Metastatic Lung Carcinoma in the Adrenal Gland (tissue), 1 donor: ENCODE measurements around a stretch of chr3.

GRCh38 chr3:63864056-63865049 is 686 bp downstream of the ATXN7 start:
- PRO-cap: bidirectional peak, plus-strand start at chr3:63864181, minus-strand start at chr3:63864100; bidirectional peak, plus-strand start at chr3:63864549, minus-strand start at chr3:63864455

DNA sequence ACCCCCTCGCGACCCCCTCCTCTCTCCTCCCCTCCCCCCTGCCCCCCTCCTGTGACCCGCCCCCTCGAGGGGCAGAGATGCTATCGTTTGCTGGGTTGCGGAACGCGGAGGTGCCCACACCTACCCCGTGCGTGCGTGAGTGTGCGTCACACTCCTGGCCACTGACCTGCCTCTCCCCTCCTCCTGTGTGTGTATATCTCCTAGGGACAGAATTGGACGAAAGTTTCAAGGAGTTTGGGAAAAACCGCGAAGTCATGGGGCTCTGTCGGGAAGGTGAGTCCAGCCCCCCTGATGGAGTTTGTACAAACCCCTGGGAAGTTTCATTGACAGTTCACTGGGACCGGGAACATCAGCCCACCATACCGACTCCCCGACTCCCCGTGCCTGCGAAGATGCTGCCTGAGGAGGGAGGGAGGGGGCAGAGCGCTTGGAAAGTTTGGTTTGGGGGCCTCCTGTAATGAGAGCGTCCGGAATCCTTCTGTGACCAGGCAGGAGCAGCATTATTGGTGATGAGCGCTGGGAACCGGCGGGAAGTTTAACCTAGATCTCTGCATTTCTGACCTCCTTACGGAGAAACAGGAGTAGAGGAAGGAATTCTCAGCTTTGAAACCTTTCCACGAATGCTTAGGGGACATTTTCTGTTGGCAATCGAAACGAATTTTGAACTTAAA is 49.4 kb downstream of the ATXN7 start:
- PRO-cap: bidirectional peak, plus-strand start at position 222 of the sequence, minus-strand start outside the sequence

GRCh38 chr3:63945562-63946198 is 77.6 kb downstream of the PSMD6 start:
- PRO-cap: no peak

DNA sequence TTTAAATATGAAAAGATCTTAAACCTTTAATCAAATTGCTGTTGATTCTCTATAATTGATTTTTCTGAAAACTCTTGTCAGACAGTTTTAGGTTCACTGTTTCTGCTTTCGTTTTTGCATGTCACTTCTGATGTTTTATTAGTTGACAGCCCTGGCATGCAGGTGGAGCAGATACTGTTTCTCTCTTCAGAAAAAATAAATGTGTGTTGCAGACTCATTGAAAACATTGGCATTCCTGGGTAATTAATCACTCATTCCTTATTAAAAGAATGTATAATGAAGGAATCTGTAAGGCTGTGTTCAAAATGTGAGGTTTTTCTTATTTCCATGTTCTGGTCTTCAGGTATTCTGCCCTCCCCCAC is 54.4 kb downstream of the PSMD6 start:
- PRO-cap: no peak

DNA sequence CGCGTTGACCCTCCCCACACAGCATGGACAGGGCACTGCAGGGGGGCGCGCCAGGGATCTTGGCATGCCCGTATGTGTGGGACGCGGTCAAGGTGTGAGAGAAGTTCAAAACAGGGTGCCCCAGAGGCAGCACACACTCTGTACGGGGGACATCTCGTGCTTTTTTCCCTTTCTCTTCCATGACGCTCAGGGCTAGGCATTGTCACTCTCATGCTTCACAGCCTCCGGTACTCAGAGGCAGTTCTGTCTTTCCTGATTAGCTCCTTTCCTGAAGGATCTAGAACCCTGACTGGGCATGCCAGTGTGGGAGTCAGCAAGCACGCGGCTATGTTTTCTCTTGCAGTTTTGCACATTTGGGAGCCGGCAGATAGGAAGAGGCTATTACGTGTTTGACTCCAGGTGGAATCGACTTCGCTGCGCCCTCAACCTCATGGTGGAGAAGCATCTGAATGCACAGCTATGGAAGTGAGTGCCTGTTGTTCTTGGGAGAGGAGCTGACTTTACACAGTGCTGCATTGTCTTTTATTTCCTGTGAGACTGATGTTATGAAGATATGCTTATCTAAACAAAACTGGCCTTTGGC is 32.8 kb downstream of the PSMD6 start:
- PRO-cap: no peak

DNA sequence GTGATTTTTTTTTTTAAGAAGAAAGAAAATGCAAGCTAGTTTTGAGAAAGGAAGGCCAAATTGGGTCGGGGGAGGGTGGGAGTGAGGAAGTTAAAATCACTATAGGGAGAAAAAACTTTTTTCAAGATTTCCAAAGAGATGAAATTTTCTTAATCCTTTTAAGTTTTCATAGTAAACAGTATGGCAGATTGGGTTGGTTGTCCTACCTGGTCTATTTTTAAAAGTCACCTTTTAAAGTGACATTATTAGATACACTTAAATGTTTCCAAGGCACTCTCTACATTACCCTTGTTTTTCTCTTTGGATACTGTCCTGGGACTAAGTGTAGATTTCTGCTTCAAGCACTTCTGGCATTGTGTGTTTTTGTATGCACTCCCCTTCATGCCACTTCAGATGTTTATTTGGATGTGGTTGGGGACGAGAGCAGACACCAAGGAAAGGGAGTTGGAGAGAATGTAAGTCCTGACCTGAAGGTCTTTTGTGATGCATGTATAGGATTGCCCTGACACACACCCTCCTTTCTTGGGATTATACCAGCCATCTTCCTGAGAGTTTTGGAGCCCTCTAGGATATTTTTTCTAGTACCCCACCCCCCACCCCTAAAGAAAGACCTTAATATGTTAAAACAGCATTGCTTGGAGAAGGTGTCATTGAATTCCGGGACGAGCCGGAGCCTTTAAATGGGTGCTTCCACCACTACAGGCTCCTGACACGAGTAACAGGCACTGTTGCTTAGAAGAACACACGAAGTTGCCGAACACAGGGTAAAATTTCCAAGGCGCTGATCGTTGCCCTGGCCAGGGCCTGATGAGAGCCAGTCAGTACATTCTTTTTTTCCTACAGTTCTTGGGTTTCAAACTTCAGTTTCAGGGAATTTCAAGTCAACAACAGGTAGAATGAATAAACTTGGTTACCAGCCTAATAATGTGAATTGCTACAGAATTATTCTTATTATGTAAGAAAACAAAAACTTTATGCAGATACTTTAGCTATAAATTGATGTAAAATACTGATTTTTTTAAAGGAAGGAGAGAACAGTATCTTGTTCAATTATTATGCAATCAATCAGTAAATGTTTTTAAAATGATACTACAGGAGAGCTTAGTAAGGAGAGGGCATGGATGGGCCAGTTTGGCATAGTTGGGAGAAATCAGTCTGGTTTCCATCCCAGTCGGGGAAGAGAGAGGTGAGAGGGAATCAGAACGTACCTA is 22.7 kb downstream of the PSMD6 start:
- PRO-cap: no peak

DNA sequence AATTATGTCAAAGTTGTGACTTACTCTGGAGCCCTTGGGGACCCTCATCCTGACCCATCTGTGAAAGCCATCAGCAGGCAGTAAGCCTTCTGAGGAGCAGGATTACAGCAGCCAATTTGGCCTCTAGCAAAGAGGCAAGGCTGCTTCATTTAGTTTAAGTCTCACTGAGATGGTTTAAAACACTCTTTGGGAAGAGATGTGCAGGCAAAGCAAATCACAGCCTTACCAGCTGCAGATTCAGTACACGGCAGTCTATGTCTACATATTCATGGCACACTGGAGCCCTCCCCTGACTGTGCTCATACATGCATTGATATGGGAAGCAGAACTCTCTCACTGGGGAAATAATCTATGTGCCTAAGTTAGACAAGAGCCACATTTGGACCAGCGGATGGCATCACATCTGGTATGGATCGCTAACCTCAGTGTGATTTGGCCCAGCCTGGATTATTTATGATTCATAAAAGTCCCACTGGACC is 1.5 kb downstream of the PRICKLE2 start:
- PRO-cap: no peak

- PRO-cap: no peak
Observed at GRCh38 chr3:64443819-64444580, 218.7 kb upstream of the PRICKLE2 start.

GRCh38 chr3:64533241-64534231 is 154.3 kb downstream of the ADAMTS9 start:
- PRO-cap: no peak

- PRO-cap: no peak
Observed at GRCh38 chr3:64728901-64729296, 41.1 kb upstream of the ADAMTS9 start.

- PRO-cap: no peak
Observed at GRCh38 chr3:64896377-64896886, 208.6 kb upstream of the ADAMTS9 start.

DNA sequence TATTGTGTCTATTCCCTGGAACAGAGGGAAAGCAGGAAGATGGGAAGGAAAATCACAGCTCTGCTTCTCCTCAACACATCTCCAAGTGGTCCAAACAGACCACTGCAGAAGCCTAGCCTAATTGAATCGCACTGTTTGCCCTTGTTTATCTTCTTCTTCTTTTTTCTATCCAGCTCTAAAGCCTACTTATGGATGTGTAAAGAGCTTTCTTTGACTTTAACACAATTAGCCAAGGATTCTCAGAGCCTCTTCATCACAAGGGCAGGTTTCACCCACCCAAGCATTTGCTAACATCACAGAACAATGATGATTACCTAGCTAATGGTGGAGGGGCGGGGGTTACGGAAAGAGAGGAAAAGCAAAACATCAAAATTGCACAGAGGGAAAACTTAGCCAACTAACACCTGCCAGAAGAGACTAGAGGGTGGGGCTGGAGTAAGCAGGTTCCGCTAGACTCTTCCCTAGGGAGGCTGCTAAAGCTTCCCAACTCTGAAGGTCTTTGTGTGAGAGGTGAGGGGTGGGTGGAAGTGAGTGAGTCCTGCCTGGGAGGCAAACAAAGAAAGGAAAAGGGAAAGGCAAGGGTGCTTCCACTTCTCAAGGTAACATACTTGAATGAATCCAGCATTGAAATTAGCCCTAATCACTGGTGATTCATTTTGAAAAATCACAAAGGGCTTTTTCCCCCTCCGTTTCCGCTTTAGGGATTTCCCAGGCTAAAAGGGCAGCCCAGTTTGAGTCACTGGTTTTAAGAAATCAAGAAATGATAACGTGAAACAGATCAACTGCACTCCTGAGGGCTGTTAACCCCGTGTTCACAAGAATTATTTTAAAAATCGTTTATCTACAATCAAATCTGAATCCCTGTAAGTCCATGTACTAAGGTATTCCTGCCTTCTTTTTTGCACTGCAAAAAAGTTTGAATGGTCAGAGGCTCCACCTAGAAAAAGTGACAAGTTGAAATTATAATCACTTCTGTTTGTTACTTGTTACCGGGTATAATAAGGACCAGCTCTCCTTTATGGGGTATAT is 220.4 kb upstream of the ADAMTS9 start:
- PRO-cap: no peak

- PRO-cap: no peak
Observed at GRCh38 chr3:64954835-64955324, 267.1 kb upstream of the ADAMTS9 start.

- PRO-cap: no peak
Observed at GRCh38 chr3:64992575-64993290, 304.9 kb upstream of the ADAMTS9 start.

DNA sequence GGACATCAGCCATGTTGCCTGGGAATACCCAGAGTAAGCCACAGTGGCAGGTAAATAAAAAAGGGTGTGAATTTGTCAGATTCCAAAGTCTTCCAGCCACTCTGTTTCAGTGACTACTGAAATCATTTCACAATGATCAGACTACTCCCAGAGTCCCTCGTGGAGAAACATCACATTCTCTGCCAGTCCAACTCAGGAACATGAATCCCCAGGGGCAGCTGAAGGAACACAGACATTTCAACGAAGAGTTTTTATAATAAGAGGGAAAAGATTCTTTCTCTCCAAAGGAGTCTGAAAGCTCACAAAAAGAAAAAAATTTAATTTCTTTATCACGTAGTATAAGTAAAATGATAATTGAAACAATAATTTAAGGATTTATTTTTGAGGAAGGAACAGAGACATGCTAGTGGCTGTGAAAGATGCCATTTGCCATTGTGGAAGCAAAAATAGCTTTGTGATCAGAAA is 493.9 kb upstream of the ADAMTS9 start:
- PRO-cap: no peak

DNA sequence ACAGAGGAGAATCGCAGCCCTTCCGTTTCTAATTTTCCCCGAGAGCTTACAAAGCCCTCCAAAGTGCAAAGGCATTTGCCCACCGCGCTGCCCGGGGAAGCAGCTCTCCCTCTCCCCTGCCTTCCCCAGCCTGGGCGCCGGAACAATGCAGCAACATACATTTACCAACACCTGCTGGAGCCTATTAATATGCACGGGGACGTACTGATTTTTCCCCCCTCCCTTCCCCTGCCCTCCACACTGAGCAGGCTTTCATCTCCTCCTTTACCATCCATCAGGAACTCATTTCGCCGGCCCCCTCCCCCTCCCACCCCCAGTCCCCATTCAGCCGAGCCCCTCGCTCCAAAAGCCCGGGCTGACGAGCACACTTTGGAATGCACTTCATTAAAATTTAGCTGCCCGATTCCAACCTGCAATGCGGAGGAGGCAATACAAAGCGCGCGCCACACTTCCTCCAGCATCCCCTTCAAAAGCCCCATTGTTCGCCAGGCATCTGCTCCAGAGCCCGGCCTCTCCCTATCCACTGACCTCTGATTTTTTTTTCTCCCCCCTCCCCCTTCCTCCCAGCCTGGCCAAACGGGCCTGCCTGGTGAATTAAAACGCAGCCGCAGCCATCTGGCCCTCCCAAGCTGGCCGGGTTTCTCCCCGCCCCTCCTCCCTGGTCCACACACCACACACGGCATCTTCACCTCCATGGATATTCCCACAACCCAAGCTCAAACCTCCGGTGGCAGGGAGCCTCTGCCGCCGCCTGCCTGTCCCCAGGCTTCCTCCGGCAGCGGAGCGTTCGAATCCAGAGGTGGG is 441.6 kb downstream of the MAGI1 start:
- PRO-cap: no peak

DNA sequence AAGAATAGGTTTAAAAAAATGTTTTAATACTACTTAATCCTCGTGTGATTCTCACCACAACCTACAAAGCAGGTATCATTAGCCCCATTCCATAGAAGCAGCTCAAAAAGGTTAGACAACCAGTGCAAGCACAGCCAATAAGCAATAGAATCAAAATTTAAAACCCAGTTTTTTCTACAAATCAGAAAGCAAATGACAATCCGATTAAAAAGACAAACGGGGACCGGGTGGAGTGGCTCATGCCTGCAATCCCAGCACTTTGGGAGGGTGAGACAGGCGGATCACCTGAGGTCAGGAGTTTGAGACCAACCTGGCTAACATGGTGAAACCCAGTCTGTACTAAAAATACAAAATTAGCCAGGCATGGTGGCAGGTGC is 430.8 kb downstream of the MAGI1 start:
- PRO-cap: no peak

GRCh38 chr3:65880727-65881363 is 157.9 kb downstream of the MAGI1 start:
- PRO-cap: no peak

GRCh38 chr3:65902092-65903062 is 136.3 kb downstream of the MAGI1 start:
- PRO-cap: no peak

- PRO-cap: no peak
Observed at GRCh38 chr3:66035993-66036596, 2.6 kb downstream of the MAGI1 start.